Cytotoxic T cell (primary cell): ENCODE measurements around a stretch of chr6.

DNA sequence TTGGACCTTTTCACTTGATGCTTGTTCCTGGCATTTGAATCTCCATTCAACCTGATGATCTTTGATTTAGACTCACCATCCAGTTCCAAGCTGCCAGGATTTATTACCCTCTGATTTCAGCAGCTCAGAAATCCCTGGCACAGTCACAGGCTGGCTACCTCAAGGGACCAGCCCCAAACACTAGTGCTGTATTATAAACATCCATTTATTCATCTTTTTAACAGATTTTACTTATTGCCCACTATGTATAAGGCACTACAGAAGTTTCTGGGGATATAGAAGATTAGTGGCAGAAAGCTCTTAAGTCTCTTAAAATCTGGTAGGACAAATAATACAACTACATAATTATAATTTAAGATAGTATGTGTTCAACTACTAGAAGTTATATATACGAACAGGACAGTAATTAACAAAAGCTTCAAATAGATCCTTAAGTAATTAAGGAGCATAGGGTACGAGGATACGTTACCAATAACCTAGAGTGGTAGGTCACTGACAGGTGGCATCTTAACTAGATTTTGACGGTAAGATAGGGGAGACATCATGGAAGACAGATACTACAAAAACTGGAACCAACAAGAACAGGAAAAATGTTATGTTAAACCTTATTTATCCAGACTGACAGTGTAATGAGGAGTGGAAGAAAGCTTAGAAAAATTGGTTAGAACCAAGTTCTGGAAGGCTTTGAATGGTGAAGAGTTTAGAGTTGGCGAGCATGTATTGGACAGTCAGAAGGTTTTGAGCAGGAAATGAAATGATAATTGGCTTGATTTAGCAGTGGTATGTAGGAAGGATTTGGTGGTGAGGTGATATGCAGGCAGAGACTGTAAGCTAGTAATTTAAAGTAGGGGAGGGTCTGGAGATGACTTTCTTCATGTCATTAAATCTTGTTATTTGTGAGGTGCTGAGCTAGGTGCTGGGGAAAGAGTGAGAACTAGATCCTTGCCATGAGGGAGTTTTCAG lies 15.5 kb upstream of the REV3L start:
- PRO-cap, 2 experiments, result no peak in any of the 2 experiments

DNA sequence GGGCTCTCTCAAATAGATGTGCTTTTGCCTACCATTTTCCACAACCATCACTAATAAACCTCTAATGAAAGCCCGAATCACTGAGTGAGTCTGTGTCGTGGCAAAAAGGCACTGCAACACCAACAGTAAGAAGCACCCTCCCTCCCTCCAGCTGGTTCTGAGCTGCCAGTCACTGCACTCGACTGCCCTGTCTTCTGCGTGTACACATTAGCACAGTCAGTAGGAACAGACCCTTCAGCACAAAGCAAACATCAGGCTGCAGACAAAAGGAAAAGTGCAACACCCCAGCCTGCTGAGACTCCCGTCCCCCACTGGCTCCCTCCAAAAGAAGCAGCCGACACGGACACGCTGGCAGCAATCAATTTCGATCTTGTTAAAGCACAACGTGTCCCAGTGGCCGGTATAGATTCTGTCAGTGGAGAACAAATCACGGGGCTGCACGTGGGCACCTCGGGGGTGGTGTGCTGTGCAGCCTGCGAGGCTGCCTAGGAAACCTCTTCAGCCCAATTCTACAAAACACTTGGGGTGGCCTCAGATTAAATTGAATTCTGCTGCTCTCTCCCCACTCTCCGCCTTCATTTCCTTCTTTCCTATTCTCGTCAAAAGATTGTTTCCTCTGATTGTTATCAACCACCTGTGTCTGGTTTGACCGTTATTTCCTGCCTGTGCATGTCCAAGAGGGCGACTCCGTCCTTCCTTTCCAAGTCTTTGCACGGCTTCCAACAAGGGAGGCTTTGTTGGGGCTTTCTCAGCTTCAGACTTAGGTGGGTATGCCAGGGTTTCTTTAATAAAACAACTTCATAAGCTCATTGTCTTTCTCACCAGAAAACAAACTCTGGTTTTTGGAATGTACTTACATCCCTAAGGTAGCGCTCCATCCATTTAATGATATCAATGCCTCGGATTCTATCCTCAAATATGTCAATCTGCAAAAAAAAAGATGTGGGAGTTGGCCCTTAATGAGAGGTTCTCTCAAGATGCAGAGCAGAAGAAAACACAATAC lies 38.6 kb downstream of the TRAF3IP2 start:
- PRO-cap, 2 experiments, result no peak in any of the 2 experiments

- PRO-cap, 2 experiments, result no peak in any of the 2 experiments
Observed at GRCh38 chr6:111572946-111573963, 32.4 kb downstream of the TRAF3IP2 start.

DNA sequence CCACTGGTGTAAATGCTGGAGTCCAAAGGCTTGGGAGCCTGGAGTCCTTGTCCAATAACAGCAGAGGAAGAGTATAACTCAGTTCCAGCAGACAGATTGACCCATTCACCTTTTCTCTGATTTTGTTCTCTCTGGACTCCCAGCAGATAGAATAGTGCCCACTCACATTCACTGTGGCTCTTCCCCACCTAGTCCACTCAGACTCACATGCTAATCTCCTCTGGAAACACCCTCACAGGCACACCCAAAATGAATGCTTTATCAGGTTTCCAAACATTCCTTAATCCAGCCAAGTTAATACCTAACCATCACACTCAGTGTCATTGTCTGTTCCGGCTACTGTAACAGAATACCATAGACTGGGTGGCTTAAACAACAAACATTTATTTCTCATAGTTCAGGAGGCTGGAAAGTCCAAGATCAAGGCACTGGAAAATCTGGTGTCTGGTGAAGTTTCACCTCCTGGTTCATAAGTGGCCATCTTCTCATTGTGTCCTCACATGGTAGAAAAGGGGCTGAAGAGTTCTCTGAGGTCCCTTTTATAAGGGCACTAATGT lies 5.1 kb upstream of the TRAF3IP2 start:
- PRO-cap, 2 experiments, result no peak in any of the 2 experiments

GRCh38 chr6:111698174-111698387 lies 92.4 kb upstream of the TRAF3IP2 start:
- PRO-cap, 2 experiments, result peak in 1 of 2 experiments; most common minus-strand start chr6:111698228 (in 1)

DNA sequence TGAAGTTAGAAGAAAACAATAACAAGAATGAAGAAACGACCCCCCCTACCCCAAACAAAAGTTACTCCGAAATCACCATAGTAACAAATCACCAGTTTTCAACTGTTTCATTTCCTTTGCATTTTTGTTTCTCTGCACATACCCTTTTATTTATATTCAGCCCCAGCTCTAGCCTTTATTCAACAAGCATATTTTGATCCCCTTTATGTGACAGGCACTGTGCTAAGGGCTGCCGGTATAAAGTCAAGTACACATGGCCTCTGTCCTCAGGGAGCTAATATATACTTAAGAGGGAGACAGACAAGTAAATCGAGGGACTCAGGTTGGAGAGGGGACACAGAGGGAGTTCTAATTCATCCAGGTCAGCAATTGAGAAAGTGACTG lies 129.0 kb upstream of the TRAF3IP2 start:
- PRO-cap, 2 experiments, result peak in 1 of 2 experiments; most common plus-strand start position 189 of the sequence (in 1)

DNA sequence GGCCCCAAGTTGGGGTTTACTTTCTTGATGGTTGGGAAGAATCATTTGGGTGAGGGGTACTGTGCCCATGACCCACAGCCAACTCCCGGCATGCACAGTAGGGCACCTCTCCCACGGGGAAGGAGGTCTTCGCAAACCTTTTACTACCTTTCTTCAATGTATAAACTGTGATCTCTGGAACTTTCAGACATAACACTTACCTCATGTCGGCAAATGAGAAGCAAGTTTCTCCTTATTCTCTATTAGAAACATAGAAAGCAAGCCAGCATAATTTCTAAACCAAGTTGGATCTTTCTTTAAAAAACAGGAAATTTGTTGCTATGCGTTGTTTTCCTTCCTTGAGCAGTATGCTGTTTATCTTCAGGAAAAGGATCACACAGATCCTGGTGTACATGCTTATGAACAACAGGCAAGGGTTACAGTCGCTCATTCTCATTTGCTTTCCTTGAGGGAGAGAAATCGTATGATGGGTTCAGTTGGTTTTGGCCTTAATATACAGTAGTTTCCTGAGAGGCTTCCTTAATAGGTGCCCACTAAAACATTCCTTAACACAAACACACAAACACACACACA lies 118.9 kb downstream of the FYN start:
- PRO-cap, 2 experiments, result no peak in any of the 2 experiments

DNA sequence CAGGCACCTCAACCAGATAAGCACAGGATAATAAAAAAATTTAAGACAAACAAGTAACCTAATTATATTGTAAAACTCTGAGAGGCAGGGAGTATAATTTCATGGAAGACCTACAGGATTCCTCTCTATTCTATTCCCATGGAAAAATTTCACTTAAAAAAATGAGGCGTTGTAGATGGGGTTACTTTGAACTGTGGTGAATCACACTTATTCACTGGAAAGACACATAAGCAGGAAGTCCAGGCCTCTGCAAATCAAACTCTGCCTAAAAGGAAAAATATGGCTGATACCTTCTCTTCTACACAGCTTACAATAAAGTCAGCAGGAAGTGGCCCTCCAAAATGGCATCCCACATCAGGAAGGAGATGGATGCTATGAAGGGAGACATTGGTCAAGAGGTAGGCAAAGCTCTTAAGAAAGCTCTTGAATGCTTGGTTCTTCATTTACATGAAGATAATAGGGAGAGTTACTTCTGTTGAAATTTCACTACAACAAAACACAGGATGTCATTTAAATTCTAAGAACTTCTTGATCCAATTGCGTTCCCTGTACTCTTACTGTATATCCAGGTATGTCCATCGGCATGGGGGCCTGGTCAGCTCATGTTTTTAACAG lies 115.9 kb downstream of the FYN start:
- PRO-cap, 2 experiments, result peak in 2 of 2 experiments; most common plus-strand start position 339 of the sequence (in 1); most common minus-strand start position 314 of the sequence (in 2)

- PRO-cap, 2 experiments, result no peak in any of the 2 experiments
Observed at GRCh38 chr6:111762298-111762744, 110.9 kb downstream of the FYN start.

DNA sequence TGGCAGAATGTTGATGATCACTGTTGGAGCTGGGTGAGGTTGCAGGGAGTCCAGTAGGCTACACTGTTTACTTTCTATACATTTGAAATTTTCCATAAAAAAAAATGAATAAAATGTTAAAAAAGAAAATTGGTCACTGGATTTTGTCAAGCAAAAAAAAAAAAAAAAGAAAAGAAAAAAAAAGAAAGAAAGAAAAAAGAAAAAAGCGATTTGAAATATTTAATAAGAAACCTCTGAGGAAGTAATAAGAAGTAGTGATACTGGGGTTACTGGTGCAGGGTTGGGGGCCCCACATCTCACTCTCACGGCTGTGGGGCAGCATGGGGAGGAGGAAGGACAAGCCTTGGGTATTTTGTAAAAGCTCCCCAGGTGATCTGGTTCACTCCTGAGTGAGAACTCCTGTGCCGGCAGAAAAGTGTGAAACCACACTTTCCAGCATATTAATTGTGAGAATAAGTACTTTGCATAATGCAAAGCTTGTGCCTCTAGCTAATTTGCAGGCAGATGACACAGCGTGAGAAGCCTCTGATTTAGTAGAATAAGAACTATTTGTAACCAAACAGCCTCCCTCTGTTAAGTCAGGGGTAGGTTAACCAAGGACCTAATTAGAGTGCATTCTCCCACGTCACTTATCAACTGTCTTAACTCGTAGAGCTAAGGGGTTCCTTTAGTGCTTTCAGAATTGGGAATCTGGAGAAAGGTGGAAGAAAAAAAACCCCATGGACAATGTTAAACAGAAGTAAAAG lies 109.0 kb downstream of the FYN start:
- PRO-cap, 2 experiments, result peak in 1 of 2 experiments; most common plus-strand start position 576 of the sequence (in 1); most common minus-strand start position 376 of the sequence (in 1)

DNA sequence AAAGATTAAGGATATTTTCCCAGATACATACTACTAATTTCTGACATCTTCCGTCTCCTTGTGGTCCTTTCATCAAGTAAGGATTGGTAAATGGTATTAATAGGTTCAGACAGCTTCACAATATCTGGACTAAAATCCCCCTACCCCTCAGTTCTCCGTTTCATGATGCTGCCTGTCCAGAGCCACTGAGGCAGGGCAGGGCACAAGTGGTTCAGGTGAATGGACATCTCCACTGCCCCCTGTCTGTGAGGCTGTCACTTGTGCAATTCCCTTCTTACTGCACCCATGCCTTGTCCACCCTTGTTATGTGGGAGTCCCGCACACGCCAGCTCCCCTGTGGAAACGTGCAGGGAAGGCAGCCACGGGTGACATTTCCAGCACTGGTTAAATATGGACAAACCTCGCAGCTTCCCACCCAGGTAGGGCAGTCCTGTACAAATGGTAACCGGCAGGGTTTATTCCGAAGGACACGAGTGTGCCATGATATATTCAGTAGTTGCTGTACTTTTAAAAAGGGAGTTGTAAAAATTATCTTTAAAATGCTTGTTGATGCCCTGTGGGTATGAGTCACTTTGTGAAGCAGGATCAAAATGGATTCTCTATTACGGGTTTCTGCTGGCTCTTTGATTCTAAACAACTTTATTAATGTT lies 73.6 kb downstream of the FYN start:
- PRO-cap, 2 experiments, result peak in 1 of 2 experiments; most common minus-strand start position 157 of the sequence (in 1)

- PRO-cap, 2 experiments, result peak in 1 of 2 experiments; most common plus-strand start chr6:111844568 (in 1); most common minus-strand start chr6:111844493 (in 1)
Observed at GRCh38 chr6:111844200-111844777, 29.0 kb downstream of the FYN start.

DNA sequence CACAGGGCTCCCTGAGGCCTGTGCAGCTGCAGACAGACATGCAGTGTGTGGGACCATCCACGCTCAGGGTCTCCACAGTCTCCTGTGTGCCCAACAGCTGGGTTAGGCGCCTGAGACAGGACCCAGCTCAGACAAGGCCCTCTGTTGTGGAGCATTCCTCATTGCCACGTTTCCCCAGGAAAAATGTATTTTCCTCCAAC lies 22.6 kb downstream of the FYN start:
- PRO-cap, 2 experiments, result peak in 1 of 2 experiments; most common minus-strand start position 96 of the sequence (in 1)

- PRO-cap, 2 experiments, result no peak in any of the 2 experiments
Observed at GRCh38 chr6:111888684-111889791, 15.8 kb upstream of the FYN start.

DNA sequence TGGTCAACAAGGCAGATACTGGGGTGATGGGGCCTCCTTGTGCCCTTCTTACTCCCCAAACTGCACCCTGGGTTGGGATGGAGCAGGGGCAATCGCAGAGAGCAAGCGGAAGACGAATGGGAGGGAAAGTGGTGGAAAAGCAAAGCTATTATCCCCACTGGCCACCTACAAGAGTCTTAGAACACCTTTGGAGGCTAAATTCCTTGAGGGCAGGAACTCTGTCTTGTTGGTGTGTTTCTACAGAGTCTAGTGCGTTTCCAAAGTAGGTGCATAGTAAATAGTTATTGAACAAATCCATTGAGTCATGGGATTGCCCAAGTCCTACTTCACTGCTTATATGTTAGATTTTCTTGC lies 86.8 kb upstream of the FYN start:
- PRO-cap, 2 experiments, result no peak in any of the 2 experiments

DNA sequence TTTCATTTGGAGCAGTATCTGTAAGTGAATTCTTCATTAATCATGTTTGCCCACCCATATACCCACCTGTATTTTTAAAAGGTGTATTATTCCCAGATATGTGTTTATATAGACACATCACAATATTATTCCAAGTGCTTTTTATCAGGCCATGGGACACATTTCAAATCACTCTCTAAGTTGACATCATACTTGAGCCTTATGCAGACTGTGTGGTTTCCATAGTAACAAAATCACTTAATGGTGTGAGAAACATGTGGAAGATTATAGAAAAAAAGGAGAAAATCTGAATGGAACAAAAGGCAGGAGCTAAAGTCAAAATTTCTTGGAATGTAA lies 80.0 kb upstream of the CCN6 start:
- PRO-cap, 2 experiments, result no peak in any of the 2 experiments

- PRO-cap, 2 experiments, result no peak in any of the 2 experiments
Observed at GRCh38 chr6:111976206-111976548, 77.7 kb upstream of the CCN6 start.

- PRO-cap, 2 experiments, result no peak in any of the 2 experiments
Observed at GRCh38 chr6:112030940-112031533, 22.9 kb upstream of the CCN6 start.

- PRO-cap, 2 experiments, result no peak in any of the 2 experiments
Observed at GRCh38 chr6:112053711-112054021, 238 bp upstream of the CCN6 start.

- PRO-cap, 2 experiments, result no peak in any of the 2 experiments
Observed at GRCh38 chr6:112087754-112088225, 399 bp downstream of the FAM229B start.